B cell (primary cell): ENCODE measurements around a stretch of chr14.

- PRO-cap = no peak
- CAGE, long polyA plus RNA = no peak
Measured at GRCh38 chr14:60297223-60298170, 48.5 kb downstream of the PPM1A start.

DNA sequence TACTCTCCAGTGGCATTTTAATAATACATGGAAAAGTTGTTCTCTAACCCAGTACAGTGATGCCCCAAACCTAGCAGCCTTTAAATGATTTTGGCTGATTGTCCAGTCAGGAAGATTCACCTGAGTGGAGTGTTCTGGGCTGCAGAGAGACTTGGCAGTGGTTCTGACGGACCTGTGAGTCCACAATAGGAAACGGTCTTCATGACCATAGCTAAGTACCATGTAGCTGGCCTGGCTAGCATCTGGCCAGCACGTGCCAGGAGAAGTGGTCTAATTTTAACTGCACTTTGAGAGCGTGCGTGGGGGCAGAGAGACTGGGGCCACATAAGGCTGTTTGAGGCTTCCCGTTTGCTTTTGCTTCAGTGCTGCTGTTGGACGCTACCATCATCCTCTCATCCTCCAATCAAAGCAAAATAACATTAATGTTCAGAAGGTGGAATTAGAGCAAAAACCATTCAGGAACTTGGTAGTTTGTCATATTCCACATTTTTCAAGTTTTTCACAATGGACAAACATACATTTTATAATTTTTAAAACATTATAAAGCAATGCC, 54.8 kb downstream of the PPM1A start:
- PRO-cap = no peak
- CAGE, long polyA plus RNA = no peak

DNA sequence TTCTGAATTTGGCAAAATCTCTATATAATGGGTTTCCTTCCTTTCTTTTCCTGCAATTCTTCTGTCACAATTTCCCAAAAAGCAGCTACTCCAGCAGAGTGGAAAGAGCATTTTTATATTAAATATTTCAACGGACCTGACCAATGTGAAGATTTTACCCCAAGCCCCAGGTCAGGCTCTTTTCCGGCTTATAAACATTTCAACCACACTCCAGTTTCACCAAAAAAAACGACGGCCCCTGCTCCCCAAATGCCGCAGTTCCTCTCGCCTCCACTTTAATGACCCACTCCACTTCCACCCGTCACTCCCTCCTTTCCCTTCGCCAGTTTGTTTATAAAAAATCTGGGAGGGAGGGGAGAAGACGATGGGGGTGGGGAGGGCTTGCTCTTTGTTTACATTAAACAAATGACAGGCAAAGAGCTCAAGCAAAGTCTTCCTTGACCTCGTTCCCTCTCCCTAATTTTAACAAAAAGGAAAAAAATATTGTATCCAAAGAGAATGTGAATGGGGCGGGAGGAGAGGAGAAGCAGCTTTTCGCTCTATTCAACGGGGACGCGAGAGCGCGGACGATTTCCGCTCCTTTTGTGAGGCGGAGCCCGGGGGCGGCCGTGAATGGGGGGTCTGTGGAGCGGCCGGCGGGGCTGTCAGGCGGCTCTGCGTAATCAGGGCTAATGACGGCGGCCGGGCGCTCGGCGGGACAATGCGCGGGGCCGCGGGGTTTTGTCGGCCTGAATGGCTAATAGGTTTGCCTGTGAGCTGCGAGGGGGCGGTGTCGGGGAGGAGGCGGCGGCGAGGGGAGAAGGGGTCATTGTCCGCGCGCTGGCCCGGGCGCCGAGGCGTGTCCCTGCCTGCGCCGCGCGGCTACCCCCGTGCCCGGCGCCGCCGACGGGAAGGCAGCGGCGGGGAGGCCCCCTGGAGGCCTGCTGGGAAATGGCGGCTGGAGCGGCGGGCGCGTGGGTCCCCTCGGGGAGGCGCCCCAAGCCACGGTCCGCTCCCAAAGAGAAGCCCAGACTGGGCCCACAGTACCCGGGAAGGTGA, 5.6 kb downstream of the SIX6 start:
- PRO-cap = no peak
- CAGE, long polyA plus RNA = no peak

DNA sequence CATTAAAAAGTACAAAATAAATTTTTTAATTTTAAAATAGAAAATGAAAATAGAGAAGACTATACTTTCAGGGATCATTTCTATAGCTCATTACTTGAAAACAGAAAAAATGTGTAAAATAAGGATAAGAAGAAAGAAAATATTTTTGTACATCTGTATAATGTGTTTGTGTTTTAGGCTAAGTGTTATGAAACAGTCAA, 42.4 kb downstream of the SIX1 start:
- PRO-cap = no peak
- CAGE, long polyA plus RNA = no peak

DNA sequence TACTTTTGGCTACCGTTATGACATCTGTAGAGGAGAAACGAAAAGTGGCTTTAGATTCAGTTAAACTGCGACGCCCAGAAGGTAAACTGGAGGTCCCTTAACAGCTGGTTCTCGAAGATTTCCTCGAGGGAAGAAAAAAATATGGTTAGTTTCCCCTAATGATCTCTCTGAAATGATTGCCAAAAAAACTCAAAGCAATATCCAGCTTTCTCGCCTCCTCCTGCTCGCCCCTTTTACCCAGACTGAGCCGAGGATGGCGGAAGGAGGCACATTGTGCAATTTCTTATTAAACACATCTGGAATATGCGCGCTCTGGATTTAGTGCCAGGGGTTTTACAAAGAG, 5.8 kb downstream of the SIX1 start:
- PRO-cap = no peak
- CAGE, long polyA plus RNA = no peak

- PRO-cap = no peak
- CAGE, long polyA plus RNA = no peak
Measured at GRCh38 chr14:60646930-60647543, 2.2 kb downstream of the SIX1 start.

- PRO-cap = no peak
- CAGE, long polyA plus RNA = no peak
Measured at GRCh38 chr14:60657773-60658109, 8.5 kb upstream of the SIX1 start.

- PRO-cap = no peak
- CAGE, long polyA plus RNA = no peak
Measured at GRCh38 chr14:60806415-60806752, 71.8 kb downstream of the MNAT1 start.

DNA sequence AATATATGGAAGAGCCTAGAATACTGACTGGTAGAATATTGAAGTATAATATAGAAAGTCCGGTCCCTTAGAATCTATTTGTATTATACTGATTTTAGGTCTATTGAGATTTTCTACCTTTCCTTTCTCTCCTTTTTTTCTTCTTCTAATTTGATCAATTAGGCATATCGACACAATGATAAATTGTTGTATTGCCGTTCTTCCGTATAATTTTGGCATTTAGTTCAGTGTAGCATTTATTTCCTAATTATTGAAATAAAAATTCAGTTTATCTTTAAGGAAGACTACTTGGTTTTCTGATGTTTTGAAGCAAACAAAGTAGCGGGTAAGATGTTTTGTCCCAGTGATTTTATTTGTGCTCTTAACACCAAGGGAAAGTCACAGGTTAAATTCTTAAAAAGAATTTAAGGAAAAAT, 47.8 kb downstream of the TRMT5 start:
- PRO-cap = no peak
- CAGE, long polyA plus RNA = no peak

DNA sequence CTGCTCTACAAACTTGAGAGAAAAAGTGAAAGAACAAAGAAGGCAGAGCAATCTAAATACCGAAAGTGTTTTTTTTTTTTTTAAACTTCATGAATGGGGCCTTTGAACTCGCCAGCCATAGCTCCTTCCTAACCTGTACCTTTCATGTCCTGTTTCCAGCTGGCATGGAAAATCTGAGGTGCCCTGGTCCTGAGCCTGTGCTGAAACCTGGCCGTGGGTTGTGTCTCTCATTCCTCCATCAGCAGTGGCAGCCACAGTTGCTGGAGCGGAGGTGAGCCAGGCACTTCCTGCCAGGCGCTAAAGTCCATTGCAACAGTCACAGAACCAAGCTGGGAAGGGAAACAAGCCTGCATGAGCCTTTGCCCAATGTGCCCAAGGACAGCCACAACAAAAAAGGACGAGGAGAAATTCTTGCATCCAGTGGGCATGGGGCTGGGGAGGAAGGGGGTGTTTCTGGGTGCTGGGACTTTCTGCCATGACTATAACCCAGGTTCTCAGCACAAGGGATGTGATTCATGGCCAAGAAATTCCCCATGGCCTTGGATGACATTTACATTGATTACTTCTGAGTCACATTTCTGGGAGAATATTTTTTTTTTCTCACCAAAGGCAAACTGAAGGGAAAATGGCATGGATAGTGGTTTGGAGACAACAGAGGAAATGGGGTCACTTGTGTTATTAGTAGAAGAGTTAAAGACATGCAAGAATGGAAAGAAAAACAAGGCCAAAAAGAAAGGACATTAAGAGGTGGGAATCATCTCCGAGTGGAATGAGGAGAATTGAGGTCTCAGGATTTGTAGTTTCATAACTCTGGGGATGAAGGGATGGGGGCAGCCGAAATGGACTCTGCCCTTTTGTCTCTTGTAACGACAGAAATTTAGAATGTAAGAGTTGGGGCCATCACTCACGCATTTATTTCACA, 102.5 kb downstream of the TMEM30B start:
- PRO-cap = no peak
- CAGE, long polyA plus RNA = no peak

- PRO-cap = no peak
- CAGE, long polyA plus RNA = no peak
Measured at GRCh38 chr14:61279280-61279865, 1.8 kb downstream of the TMEM30B start.

DNA sequence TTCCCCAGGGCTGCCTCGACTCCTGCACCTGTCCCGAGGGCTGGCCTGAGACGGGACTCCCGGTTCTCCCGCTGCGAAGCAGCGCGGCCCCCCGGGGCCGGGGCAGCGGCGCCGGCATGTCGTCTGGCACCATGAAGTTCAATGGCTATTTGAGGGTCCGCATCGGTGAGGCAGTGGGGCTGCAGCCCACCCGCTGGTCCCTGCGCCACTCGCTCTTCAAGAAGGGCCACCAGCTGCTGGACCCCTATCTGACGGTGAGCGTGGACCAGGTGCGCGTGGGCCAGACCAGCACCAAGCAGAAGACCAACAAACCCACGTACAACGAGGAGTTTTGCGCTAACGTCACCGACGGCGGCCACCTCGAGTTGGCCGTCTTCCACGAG, 598 bp downstream of the PRKCH start:
- PRO-cap = no peak
- CAGE, long polyA plus RNA = no peak

- PRO-cap = no peak
- CAGE, long polyA plus RNA = no peak
Measured at GRCh38 chr14:61326858-61327301, 5.5 kb downstream of the PRKCH start.

DNA sequence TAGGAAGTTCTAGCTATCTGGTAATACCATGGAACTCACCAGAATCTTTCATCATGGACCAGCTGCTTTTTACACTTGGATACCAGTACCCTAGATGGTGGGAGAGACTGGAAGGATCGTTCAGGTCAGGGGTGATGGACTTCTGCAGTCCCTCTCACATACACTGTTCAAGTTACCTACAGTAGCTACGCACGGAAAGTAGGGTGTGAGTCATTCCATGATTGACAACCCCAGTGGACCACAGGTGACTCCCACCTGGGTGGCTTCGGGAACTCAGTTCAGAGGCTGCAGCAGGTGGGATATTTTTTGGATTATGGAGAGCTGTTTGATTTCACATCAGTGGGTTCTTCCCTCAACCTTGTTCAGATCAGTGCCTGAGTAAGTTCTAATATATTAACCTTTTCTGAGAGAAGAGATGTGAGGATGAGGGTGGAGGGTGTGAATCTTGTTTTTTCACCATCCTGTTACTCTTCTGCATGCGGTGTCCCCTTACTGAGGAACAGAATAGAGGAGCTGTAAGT, 39.5 kb downstream of the PRKCH start:
- PRO-cap = no peak
- CAGE, long polyA plus RNA = no peak

- PRO-cap = no peak
- CAGE, long polyA plus RNA = no peak
Measured at GRCh38 chr14:61444230-61444585, 122.8 kb downstream of the PRKCH start.

DNA sequence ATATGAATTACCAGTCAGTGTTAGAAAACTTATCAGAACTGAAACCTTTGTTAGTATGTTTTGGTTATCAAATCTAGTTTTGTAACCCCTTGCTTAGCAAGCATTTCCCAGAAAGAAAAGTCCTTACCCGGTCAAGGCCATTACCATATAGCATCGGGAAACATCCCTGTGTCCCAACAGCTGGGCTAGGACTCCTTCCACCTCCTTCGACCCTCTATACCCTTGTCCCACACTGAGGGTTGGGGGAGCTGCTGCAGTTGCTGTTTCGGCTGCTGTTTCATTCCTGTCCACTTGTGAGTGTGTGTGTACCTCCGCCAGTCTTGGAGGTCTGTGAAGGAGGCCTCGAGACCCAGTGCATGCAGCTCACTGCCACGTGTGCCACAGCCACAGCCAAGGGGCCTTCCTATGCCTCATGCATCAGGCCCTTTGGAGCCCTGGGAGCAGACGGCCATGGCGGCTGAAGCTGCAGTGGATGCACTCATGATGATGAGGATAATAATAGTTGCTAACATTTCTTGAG, 156.3 kb downstream of the PRKCH start:
- PRO-cap = no peak
- CAGE, long polyA plus RNA = no peak

DNA sequence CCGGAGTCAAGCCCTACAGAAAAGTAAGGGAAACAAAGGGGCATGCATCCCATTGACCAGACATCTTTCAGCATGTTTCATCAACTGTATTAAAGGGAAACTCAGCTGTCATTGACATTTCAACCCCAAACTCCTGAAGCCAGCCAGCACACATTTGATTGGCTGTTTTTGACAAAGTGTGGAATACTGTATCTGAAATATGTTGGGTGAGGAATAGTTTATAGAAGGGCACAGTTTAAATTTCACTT, 168.3 kb downstream of the PRKCH start:
- PRO-cap = no peak
- CAGE, long polyA plus RNA = no peak

- PRO-cap = no peak
- CAGE, long polyA plus RNA = no peak
Measured at GRCh38 chr14:61527641-61528170, 167.6 kb upstream of the HIF1A start.

DNA sequence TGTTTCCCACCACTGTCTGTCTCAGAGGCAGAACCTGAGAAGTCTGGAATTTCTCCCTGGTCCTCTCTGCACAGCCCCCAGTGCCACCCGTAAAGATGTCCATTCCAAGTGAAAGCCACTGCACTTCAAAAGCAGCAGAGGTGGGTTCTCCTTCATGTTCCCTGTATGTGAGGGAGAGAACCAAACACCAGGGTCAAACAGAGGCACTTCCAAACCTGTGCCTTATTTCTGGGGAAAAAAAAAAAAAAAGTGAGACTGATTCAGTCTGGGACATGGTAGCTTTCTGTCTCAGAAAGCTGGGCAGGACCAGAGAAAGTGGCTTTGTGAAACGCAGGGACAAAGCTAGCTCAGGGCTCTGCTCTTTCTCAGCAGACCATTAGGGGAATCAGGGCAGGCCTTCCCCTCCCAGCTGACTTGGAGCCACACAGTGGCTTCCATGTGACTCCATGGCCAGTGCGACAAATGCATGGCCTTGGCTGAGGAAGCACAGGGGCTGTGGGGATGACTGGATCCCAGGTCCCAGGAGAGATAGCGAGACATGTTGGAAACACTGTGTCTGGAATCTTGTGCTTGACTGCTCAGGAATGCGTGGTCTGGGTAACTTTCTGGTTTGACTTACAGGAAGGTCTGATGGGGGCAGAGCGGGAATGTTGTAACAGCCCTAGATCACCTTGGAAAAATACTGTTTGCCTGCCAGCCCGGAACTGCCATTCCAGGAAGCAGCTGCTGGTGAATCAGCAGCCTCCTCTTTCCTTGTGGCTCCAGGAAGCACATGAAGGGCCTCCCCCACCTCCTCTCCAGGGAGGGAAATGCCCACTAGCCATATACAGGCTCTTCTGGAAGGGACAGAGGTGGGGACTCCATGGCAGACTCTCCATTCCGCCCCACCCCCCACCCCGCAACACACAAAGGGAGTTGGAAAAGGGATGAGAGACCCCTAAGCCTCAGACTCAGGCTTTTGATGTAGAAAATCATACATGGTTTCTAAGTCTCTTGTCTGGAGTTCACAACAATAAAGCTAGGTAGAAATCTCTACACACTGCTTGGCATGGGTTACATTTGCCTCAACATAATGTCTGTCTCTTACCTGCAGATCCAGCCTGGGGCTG, 133.6 kb upstream of the HIF1A start:
- PRO-cap = no peak
- CAGE, long polyA plus RNA = no peak

DNA sequence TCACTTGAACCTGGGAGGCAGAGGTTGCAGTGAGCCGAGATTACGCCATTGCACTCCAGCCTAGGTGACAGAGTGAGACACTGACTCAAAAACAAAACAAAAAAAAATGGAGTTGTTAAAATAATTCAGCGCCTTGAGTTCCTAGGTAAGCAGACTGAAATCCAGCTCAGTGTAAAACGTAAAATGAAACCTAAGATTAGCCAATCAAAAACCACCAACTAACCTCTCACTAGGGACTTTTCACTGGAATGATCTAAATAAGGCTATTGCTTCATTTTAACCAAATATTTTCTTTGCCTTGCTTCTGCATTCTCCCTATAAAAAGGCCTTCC, 91.6 kb upstream of the HIF1A start:
- PRO-cap = no peak
- CAGE, long polyA plus RNA = no peak